Transverse colon (tissue), 4 donors: ENCODE measurements around the gene AADAT.

- PRO-cap = unidirectional peak, plus-strand start at chr4:168766050
- RAMPAGE, long total RNA, 4 experiments = no peak in any of the 4 experiments
These were observed 244.2 kb downstream of the CBR4 start for GRCh38 chr4:168765985-168766110.

GRCh38 chr4:169033714-169034111 lies 23.7 kb upstream of the CBR4 start:
- PRO-cap = no peak
- RAMPAGE, long total RNA, 4 experiments = no peak in any of the 4 experiments

DNA sequence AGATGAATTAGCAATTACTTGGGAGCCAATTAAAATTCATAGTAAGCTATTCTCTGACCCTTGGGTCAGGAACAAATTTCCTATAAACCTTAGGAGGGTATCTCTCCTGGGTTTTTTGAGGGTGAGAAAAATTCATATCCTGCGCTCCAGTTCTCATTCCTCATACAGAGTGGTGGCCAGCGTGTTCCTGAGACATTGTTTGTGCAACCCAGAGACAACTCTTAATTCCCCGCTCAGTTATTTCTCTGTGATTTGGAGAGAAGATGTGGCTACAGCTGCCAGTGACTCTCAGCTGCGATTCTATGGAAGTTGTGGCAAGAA lies 37.9 kb upstream of the CBR4 start:
- PRO-cap = no peak
- RAMPAGE, long total RNA, 4 experiments = no peak in any of the 4 experiments

GRCh38 chr4:169059583-169060591 lies 49.8 kb upstream of the CBR4 start:
- PRO-cap = bidirectional peak, plus-strand start at chr4:169060083, minus-strand start at chr4:169060003
- RAMPAGE, long total RNA, 4 experiments = no peak in any of the 4 experiments

DNA sequence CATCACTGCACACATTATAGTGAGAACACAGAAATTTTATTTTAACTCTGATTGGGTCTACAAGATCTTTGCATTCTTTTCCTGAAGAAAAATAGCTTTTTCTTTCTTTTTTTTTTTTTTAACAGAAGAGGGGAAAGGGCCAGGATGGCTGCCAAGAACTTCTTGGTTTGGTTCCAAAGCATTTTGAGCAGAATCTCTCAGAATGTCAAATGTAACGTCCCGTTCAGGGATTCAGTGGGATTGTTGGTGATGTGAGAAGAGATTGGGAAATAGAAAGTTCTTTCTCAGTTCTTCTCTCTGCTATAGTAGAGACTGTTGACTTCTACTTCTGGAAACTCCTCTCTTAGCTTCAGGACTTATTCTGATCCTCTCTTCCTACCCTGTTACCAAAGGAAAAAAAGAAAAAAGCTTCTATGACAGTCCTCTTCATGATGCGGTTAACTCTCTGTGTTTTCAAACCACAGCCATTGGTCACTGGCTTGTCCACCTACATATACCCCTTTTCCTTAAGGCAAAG lies 71.0 kb upstream of the CBR4 start:
- PRO-cap = no peak
- RAMPAGE, long total RNA, 4 experiments = no peak in any of the 4 experiments

DNA sequence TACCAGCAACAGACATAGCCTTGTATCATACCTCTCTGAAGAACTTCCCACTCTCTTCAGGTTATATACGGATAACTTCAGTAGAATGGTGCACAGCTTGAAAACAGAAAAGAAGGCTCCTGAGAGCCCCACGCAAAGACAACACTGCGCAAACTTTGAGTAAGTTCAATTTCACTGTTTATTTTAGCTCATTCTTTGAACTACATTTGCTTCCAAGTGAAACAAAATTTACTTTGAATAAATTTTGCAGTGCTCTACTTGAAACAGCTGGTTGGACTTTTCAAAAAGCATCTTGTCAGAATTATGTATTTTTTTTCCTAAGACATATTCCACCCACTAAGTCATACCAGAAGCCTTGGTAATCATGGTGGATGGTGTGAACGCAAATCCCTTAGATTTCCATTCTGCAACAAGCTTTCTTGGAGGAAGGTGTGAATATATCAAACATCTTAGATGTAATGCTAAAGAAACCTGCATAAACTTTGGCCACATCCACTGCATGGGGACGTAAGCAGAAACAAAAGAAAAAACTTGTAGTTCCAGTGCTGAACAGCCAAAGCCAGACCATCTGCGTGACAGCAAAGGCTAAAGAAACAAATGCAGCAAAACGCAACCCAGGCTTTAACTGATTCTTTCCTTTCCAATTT lies 91.1 kb downstream of the SH3RF1 start:
- PRO-cap = no peak
- RAMPAGE, long total RNA, 4 experiments = no peak in any of the 4 experiments

DNA sequence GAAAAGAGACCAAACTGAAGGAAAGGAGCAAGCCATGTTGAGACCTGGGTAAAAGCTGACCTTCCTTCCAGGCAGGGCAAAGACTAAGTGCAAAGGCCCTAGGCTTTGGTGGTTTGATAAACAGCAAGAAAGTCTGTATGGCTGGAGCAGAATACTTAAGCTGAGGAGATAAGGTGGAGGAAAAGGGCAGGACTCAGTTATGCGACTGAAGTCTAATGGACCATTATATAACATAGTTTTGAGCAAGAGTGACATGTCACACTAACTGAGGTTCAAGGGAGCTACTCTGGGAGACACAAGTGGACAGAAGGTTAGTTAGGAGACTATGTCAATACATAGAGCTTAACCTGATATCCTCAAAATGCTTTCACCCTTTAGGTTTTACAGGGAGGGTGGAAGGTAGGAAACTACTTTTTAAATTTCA lies 19.9 kb downstream of the SH3RF1 start:
- PRO-cap = bidirectional peak, plus-strand start at position 275 of the sequence, minus-strand start at position 85 of the sequence
- RAMPAGE, long total RNA, 4 experiments = no peak in any of the 4 experiments

GRCh38 chr4:169626827-169627138 lies 6.4 kb downstream of the CLCN3 start:
- PRO-cap = no peak
- RAMPAGE, long total RNA, 4 experiments = no peak in any of the 4 experiments

DNA sequence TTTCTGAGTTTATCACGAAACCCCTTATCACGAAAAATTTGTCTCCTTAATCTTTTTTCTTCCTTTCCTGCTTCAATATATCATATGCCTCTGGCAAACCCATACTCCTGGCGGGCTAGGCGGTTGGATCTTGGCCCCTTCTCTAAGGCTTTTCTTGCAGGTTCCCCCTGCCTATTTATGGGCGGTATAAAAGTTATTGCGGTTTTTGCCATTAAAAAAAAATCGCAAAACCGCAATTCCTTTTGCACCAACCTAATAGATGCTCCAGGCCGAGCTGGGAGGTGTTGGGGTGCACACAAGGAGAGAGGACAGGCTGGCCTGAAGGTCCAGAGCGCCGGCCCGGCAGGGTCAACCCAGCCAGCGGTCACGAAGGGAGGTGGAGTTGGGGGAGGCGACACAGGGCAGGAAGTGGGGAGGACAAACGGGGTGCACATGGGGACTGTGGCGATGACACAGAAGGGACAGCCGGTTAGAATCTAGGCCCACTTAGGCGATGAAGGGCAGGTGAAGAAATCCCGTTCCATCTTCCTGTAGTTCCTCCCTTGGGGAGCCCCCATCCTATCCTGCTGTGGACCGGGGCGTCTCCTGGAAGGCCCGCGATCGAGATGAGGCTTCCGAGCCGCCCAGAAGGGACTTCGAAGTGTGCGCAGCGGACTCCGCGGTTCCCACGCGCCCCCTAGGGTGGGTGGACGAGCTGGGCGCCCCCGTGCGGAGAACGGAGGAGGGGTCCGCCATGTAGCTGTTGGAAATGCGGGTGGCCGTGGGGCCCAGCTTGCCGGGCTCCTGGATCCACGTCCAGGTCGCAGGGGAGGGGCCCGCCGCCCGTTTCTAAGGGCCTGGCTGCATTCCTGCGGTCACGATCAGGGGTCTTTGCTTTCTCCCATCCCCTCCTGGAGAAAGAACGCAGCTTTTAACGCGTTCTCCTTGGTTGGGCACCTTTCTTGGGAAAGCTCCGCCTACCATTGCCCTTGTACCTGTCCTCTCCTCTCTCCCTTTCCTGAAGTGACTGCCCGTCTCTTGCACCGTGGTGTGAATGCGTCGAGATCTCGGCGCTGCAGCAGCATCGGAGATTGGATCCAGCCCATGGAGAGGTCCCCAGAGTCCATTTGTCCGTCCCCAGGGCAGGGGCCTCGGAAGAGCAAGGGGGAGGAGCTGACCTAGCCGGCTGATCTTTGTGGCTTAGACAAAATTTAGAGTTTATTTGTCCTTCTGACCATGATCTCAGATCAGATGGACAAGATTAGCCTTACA lies 16.9 kb upstream of the HPF1 start:
- PRO-cap = no peak
- RAMPAGE, long total RNA, 4 experiments = no peak in any of the 4 experiments

GRCh38 chr4:170089655-170090503 lies at the start of gene AADAT:
Gene AADAT (minus strand): TSS chr4:170089956.
- PRO-cap = unidirectional peak, minus-strand start at chr4:170090069
- RAMPAGE, long total RNA, 4 experiments = no peak in any of the 4 experiments

DNA sequence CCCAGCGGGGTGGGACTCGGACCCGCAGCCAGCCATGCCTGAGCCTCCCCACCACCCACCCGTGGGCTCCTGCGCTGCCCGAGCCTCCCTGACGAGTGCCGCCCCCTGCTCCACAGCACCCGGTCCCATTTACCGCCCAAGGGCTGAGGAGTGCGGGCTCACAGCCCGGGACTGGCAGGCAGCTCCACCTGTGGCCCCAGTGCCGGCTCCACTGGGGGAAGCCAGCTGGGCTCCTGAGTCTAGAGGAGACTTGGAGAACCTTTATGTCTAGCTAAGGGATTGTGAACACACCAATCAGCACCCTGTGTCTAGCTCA lies 1.7 kb upstream of the AADAT start:
- PRO-cap = no peak
- RAMPAGE, long total RNA, 4 experiments = no peak in any of the 4 experiments

- PRO-cap = no peak
- RAMPAGE, long total RNA, 4 experiments = no peak in any of the 4 experiments
These were observed 733.2 kb upstream of the GALNTL6 start for GRCh38 chr4:171080102-171080355.

GRCh38 chr4:171197257-171197569 lies 616.0 kb upstream of the GALNTL6 start:
- PRO-cap = unidirectional peak, minus-strand start at chr4:171197385
- RAMPAGE, long total RNA, 4 experiments = no peak in any of the 4 experiments

DNA sequence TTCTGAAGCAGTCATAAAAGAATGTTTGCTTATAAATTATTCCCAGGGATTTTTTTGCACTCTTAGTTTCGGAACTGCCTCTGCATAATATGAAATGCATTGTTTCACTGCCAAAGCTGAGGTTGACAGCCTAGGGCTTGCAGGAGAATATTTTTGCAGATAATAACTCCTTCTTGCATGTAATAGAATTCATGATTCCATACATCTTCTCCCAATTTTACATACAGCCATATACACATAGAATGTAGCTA lies 339.7 kb upstream of the GALNTL6 start:
- PRO-cap = unidirectional peak, plus-strand start at position 66 of the sequence
- RAMPAGE, long total RNA, 4 experiments = no peak in any of the 4 experiments

DNA sequence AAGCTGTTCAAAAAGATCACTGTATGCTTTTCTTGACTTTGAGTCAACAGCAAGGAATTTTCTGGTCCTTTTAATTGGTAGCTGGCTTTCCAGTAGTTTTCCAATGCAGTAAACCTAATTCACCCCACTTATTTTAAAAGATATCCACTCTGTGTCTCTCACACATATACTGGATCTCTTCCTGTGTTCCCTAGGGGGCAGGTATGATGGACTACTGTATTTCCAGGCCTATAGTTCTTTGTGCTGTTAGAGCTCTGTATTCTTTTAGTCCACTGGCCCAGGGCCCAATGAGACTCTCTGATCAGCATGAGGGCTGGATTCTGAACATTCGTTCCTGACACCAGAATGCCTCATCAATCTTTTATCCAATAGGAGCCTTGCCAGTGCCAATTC lies 26.4 kb upstream of the SCRG1 start:
- PRO-cap = no peak
- RAMPAGE, long total RNA, 4 experiments = no peak in any of the 4 experiments

GRCh38 chr4:173500789-173501560 lies 29.1 kb downstream of the HAND2 start:
- PRO-cap = no peak
- RAMPAGE, long total RNA, 4 experiments = no peak in any of the 4 experiments

GRCh38 chr4:173520860-173521450 lies 9.1 kb downstream of the HAND2 start:
- PRO-cap = no peak
- RAMPAGE, long total RNA, 4 experiments = no peak in any of the 4 experiments

- PRO-cap = no peak
- RAMPAGE, long total RNA, 4 experiments = no peak in any of the 4 experiments
These were observed 1.0 kb upstream of the HAND2 start for GRCh38 chr4:173530854-173531607.

DNA sequence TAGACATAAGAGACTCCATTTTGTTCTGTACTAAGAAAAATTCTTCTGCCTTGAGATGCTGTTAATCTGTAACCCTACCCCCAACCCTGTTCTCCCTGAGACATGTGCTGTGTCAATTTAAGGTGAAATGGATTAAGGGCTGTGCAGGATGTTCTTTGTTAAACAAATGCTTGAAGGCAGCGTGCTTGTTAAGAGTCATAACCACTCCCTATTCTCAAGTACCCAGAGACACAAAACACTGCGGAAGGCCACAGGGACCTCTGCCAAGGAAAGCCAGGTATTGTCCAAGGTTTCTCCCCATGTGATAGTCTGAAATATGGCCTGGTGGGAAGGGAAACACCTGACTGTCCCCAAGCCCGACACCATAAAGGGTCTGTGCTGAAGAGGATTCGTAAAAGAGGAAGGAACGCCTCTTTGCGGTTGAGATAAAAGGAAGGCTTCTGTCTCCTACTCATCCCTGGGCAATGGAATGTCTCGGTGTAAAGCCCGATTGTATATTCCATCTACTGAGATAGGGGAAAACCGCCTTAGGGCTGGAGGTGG lies 117.2 kb downstream of the CEP44 start:
- PRO-cap = no peak
- RAMPAGE, long total RNA, 4 experiments = no peak in any of the 4 experiments

DNA sequence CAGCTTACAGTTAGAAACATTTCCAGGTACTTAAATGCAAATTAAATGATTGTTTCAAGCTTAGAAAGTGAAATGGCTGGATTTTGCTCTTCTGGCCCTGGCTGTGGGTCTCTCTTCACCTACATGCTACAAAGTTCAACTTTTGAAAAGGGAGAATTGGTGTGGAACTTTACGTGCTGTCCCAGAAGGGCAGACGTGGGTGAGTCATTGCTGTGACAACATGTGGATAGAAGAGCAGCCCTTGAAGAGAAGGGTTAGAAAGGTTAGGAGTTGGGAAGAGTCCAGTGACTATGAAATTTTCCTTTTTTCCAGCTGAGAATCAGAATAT lies 60.6 kb downstream of the HPGD start:
- PRO-cap = bidirectional peak, plus-strand start at position 257 of the sequence, minus-strand start at position 125 of the sequence
- RAMPAGE, long total RNA, 4 experiments = no peak in any of the 4 experiments